Endodermal cell (in vitro differentiated cells): ENCODE measurements around the gene CDH20.

DNA sequence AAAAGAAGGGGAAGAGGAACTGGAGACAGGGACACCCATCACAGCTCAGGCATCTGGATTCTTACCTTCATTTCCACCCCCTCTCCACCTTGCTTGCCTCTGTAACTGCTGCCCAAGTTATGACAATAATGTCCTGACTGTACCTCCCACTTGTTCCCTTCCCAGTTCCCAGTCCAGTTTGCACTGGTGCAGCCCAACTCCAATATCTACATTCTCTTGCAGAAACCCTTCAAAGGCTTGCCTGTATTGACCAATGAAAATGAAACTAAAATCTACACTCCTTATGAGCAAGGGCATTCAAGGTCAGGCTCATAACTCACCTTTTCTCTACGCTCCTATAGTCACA lies 219.1 kb downstream of the ALPK2 start:
- PRO-cap: no peak

DNA sequence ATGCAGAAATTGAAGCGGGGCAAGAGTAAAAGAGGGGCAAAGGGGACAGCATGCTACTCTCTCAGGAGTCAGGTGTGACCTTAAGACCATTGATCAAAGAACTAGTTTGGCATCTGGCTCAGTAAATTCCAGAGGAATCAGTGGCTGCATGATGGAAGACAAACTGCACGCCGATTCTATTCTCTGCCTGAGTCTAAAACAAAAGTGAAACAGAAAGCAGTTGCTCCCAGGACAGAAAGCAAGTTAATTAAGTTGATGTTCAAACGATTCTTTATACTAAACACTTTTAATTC lies 190.3 kb downstream of the ALPK2 start:
- PRO-cap: no peak

DNA sequence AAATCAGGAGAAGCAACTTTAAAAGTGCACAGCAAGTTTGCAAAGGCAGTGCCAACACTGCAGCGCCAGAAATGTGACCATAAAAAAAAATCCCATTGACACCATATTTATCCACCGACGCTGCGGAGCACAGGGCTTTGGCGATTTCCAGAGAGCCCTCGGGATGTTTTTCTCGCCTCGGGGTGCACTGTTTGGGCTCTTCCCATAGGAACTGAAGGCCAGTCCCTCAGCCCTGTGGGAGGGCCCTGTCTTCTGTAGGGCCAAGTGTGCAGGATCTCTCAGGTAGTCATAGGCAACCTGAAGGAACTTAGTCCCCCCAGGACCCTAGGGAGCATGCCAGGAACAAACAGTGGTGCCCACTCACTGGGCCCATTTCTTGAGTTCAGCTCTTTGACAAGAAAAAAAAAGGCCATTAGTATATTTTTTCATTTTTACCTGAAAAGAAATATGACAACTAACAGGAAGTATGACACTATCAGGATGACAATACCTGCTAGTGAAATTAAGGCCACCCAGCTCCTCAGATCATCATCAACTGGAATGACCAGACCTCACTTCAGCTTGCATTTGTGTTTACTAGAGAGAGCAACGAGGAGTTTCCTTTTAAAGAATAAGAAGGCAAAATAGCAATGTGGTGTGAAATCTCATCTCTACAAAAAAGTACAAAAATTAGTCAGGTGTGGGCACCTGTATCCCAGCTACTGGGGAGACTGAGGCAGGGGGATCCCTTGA lies 184.6 kb downstream of the ALPK2 start:
- PRO-cap: no peak

DNA sequence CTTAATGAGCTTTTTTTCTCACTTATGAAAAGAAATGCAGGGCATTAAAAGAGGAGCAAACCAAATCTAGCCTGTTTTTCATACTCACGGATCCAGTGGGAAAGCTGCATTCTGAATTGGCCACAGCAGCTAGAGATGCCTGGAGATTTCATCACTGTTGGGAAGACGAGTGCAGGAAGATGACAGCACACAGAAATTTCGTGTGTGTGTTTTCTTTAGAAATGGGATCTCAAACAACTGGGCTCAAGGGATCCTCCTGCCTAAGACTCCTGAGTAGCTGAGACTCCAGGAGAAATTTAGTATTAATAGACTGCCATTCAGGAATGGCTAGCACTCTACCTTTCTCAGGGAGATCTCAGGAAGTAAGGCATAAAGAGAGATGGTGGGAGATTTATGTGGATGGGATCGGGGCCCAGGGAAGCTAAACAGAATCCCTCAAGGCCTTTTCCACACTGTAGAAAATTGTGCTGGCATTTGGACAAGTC lies 181.3 kb downstream of the ALPK2 start:
- PRO-cap: no peak

DNA sequence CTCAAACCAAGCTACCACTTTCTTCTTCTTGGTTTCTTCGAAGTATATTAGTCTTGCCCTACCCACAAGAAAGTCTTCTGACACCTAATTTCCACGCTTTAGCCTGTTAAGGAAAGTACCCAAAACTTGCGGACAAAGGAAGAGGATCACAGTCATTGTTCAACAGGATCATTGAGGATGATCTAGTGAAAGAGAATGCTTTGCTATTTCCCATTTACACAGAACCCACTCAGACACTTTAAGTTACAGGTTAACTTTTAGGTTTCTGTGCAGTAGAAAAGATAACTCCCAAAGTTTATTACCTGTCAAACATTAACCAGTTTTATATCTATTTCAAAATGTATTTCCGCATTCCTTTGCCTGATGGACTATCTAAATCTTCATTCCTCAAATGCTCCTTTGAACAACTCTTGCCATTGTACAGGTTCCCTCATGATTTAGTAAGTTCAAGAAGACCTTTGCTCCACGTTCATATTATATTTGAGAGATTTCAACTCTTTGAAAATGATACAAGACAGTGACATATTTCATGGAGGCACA lies 102.1 kb downstream of the ALPK2 start:
- PRO-cap: no peak

DNA sequence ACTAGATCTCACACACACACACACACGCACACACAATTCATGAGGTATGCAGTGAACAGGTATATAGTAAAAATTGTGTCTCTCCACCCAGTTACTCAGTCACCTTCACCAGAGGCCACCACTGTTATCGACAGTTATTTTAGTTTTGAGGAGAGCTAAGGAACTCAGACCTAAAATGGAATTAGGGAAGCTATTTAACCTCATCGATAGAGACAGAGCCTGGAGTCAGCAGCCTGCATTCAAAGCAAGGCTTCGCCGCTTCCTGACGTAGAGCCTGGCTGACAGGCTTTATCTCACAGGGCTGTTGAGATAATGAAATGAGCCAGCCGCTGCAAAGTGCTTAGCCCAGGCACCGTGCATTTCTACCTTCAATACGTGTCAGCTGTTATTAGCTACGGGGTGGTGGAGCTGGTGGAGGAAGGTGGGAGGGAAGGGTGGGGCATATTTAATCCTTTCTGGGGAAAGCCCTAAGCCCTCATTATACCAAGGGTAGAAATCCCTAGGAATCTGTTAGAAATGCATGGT lies 72.7 kb downstream of the ALPK2 start:
- PRO-cap: no peak

- PRO-cap: no peak
Measured at GRCh38 chr18:58669721-58670261, 1.5 kb upstream of the MALT1 start.

GRCh38 chr18:58674287-58674877 lies 3.1 kb downstream of the MALT1 start:
- PRO-cap: no peak

- PRO-cap: no peak
Measured at GRCh38 chr18:58692689-58693519, 21.6 kb downstream of the MALT1 start.

DNA sequence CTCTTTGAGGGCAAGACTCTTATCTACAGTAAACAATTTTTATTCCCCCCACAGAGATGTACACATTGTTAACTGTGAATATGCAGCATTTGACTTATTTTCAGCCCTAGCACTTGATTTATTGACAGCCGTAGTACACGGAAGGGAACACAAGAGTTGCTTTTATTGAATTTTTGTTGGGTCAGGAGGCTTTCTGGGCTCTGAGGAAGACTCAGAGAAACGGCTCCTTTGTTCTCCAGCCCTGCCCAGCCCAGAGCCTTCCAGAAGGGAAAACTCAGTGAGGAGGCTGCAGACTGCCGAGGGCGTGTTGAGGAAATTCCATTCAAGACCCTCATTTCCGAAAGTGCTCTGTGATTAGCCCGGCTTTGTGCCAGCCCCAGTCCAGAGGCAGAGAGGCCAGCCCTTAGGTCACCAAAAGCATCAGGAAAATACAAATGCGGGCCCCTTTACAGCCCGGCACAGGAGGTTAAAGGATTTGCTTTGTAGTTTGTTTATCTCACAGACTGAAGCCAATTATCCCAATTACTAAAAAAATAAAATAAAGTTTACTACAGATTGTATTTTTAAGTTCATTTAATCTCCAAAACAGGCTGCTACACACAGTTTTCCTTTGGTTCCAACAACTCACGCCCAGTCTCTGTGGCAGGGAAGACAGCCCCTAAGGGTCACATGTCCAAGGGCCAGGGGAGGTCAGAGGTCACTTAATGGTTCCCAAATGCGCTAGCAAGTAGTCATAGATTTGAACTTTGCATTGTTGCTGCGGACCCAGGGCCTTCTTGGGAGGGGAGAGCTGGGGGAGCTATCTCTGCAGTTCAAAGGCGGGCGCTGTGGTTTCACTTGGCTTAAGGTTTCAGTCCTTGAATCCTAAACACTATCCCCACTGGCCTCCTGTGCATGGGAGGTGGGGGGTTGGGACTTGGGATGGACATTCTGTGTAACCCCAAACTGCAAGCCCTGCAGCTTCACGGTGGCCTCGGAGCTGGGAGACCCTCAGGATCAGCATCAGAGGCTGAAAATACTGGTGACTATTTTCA lies 75.0 kb upstream of the ZNF532 start:
- PRO-cap: no peak

DNA sequence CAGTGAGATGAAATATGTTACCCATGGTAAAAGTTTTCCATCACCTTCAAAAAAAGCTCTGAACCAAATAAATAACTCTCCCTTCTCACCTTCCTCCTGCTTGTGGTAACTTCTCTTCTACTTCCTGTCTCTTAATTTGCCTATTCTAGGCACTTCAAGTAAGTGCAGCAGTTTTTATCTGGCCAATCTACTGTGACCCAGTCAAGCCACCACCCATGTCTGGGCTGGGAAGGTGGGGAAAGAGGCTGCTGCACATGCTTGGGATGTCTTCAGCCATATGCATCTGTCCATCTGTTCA lies 31.5 kb downstream of the ZNF532 start:
- PRO-cap: no peak

DNA sequence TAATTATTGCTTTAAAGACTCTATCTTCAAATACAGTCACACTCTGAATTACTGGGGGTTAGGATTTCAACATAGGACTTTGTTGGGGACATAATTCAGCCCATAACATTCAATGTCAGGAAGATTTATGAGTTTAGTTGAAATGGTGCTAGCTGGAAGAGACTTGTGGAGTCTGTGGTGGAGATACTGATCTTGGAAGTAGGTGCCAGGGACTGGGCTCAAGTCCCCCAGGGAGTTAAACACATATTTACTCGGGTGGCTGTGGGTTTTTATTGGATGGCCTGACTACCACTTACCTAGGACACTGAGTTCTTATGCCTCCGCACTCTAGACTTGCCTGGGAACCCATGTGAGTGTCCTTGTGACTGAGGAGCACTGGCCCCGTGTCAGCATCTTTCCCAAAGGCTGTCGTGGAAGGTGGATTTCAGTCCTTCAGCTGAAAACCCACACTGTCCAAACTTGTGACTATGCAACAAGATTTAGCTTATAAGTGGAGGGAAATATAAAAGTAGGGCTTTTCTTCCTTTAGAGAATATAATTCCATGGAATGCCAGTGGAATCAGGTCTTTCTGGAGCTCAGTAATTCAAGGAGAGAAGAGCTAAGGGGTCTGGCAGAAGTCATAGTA lies 84.7 kb upstream of the SEC11C start:
- PRO-cap: no peak

DNA sequence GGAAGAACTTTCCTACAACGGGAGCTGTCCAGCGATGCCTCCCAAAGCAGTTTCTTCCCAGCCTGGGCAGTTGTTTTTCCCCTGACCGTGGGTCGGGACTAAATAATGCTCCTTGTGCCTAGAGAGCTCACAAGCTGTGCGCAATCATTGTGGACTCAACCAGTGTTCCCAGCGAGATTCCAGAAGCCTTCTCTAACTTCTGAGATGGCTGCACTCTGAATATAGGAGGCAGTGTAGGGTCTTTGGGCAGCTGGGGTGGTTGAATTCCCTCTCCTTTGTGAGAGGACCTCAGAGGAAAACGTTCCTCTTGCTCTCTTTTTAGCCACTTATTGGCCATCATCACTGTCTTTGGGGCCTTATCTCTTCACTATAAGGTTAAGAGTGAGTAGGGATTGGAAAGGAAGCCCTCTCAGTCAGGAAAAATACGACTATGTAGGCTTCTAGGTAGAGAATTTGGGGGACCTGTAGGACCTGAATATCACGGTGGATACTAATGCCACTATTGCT lies 828 bp downstream of the SEC11C start:
- PRO-cap: unidirectional peak, minus-strand start at position 194 of the sequence

DNA sequence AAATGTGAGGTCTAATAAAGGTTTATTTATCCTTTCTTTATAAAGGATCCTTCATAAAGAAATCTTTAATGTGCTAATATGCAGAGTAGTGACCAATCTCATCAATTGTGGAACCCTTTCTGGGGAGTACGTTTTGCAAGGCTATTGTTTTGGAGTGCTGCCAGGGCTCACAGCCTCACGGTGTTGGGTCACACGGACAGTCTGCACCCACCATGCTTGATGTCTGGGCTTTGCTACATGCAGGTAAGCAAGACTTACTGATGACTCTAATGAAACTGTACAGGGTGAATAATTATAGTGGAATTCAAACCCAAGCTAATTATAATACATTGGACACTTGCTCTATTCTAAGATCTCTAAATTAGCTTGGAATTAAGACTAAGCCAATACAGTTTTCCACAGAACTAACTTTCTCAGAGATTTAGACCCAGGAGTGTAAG lies 7.5 kb downstream of the LMAN1 start:
- PRO-cap: no peak

DNA sequence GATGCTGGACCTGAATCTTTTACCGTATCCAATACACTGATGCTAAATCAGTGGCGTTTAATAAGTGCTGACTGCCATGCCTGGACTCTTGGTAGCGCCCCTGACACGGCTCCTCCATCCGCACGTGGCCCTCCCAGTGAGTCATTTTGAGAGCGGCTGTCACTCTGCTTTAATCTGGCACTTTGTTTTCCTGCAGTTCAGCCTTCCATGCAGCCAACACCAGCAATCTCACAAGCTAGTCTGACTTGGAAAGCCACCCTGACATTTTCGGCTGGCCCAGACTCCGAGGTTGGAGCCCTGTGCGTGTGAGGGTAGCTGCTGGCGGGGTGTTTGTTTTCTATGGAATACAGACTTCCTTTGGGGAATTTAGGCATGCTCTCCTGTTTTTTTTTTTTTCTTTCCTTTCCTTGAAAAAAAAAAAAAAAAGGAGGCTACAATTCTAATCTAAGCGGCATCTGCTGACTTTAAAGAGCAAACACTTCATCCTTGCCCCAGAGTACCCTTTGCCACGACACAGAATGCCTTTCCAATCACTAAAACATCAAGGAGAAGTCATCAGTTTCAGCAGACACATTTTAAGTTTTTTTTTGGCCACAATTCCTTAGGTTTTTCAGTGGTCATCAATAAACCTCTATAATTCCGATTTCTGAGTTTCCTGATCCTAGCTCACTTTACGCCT lies 155.3 kb upstream of the LMAN1 start:
- PRO-cap: no peak

DNA sequence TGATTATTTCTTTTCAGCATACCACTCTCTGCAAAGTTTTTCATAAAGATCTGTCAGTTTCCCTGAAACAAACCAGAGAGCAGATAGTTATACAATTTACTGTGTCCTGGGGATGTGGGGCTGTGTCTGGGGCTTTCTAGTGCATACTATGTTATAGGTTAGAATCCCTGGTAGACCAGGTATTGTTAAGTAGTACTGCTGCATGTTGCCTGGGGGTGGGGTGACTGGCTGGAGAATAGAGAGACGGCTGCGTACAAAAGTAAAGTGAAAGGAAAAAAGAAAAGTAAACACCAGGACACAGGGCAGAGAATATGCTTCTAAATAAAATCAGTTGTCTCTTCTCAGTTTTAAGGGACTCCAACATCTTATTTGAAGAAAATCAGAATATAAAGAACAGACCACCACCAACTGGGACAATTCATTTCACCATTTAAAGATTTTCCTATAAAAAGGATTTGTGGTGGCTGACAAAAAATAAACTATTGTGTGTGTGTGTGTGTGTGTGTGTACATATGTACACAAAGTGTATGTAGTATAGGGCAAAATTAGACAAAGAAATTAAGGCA lies 3.5 kb upstream of the CCBE1 start:
- PRO-cap: no peak

- PRO-cap: unidirectional peak, plus-strand start at chr18:61333445
Measured at GRCh38 chr18:61333306-61334060, at the start of gene CDH20. TSS of gene CDH20 (plus strand) at chr18:61333430.

DNA sequence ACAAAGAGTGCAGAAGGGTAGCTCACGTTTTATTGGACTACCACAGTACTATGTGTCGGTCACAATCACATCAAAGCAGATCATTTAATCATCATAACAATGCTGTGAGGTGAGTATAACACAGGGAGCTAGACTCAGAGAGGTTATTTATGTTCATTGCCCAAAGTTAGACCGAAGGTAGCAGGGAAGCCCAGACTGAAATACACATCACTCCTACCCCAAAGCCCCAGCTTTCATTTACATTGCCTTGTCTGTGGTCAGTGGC lies 160.7 kb downstream of the CDH20 start:
- PRO-cap: no peak

- PRO-cap: no peak
Measured at GRCh38 chr18:61655767-61656039, 237.1 kb downstream of the RNF152 start.

- PRO-cap: no peak
Measured at GRCh38 chr18:61832972-61833221, 59.9 kb downstream of the RNF152 start.